Heart (tissue), 3 donors: ENCODE results near the genes FAM200B and TAPT1.

DNA sequence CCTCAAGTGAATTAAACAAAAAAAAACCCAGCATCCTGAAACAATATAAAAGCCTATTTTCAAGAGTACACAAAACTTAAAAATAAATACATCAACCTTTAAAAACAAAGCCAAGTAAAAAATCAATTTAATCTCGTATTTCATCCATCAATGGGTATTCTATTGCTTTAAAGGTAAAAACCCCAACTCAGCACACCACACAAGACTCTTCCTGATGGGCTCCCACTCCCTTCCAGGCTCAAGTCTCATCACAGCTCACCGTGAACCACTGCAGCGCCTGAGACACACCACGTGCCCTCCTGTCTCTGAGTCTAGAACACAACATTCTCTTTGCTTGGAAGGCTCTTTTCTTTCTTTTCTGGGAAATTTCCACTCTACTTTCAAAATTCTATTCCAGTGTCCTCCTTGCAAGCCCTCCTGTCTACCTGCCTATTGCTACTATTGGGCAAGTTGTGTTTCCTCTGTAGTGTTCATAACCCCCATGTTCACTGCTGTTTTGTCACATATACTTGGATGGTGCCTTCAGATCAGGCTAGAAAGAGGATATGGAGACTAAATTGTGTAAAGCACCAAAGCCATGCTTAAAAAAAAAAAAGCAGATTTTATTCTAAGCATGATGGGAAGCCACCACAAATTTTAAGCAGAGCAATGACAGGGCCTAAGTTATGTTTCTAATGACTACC is 31.4 kb downstream of the BOD1L1 start:
- RAMPAGE, long total RNA, 2 experiments = no peak in any of the 2 experiments

- RAMPAGE, long total RNA, 2 experiments = no peak in any of the 2 experiments
Measured at GRCh38 chr4:13601021-13601473, 26.5 kb downstream of the BOD1L1 start.

- RAMPAGE, long total RNA, 2 experiments = no peak in any of the 2 experiments
Measured at GRCh38 chr4:13619743-13620187, 7.8 kb downstream of the BOD1L1 start.

DNA sequence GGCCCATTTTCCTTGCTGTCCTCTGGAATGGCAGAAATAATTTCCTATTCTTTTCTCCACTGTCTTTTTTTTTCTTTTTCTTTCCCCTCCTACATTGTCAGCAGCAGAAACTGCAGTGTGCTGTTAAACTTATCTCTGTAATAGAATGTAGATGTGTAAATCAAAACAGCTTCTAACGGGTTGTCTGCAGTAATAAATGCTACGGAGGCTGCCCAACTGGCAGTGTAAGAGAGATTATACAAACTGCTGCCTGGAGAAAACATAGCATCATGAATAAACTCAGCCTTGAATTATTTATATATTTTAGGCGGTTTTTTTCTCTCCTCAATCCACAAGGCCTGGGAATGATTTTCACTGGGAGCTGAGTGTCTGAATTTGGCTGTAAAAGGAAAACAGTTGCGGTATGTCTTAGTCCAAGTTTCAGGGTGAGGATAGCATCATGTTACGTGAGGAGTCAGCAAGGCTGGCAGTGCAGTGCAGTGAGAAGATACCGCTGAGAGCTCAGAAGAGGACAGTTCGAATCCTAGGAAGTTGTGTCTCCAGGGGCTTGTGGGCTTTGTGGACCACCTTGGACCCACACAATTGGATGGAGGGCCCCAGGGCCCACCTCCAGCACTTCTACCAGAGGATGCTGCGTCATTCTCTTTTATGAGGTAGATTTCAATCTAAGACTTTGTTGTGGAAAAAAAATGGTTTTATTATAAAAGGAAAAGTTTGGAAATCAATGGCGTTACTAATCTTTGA is 291.5 kb upstream of the BOD1L1 start:
- RAMPAGE, long total RNA, 2 experiments = no peak in any of the 2 experiments

GRCh38 chr4:14841594-14842268 is 160.6 kb upstream of the CPEB2 start:
- RAMPAGE, long total RNA, 2 experiments = no peak in any of the 2 experiments

- RAMPAGE, long total RNA, 2 experiments = no peak in any of the 2 experiments
Measured at GRCh38 chr4:14985751-14986196, 16.5 kb upstream of the CPEB2 start.

DNA sequence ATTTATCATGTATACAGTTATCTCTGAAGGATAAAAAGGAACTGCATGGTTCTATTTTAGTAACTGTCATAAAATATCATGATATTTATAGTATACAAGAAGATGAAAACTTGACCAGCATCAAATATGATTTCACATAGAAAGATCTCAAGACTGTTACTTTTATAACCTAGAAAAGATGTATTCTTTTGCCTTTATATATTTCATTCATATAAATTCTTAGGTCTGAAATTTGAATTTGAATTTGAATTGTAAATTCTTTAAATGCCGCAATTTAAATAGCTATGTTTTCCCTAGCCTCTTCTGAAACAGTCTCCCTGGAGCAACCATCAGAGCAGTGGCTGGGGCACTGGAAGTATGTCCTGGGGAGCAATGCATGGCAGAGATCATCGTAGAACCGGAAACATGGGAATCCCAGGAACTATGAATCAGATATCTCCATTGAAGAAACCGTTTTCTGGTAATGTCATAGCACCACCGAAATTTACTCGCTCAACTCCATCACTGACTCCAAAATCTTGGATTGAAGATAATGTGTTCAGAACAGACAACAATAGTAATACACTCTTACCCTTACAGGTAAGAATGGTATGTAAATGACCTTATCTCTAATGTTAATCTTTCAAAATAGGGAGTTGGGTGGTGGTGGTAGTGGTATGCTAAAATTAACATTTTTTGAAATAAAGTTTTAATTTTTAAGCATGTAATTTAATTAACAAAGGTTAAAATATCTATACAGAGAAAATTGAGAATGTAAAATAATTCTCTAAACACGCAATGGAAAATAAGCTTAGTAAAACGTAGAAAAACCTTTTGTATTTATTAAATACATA is 4.9 kb downstream of the CPEB2 start:
- RAMPAGE, long total RNA, 2 experiments = no peak in any of the 2 experiments

DNA sequence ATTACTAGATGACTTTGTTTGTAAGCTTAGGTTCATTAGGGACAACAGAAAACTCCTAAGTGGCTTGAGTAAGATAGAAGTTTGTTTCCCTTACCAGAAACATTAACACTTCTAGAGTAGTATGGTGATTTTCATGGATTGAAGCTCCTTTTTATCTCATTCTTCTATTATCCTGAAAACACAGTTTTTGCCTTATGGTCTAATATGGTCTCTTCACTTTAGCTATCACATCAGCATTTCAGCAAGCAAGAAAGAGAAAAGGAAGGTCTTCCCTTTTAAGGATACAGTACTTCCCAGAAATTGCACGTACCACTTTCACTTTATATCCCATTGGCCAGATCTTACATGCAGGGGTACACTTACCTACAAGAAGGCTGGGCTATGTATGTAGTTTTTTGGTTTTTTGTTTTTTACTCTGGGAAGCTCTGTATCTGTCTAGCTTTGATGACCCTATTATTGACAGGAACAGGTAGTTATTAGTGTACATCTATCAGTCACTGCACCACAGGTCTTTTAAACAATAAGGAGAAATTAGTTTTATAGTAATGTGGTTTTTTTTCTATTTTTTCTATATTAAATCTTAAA is 27.4 kb downstream of the CPEB2 start:
- RAMPAGE, long total RNA, 2 experiments = no peak in any of the 2 experiments

- RAMPAGE, long total RNA, 2 experiments = start-site peak on the plus strand in 2 of 2 experiments, at chr4:15681672-15681879 at its widest, 1,270 to 1,732 reads per replicate
Measured at GRCh38 chr4:15680968-15681912, at the start of gene FAM200B. FAM200B (plus strand) TSS chr4:15681827.

DNA sequence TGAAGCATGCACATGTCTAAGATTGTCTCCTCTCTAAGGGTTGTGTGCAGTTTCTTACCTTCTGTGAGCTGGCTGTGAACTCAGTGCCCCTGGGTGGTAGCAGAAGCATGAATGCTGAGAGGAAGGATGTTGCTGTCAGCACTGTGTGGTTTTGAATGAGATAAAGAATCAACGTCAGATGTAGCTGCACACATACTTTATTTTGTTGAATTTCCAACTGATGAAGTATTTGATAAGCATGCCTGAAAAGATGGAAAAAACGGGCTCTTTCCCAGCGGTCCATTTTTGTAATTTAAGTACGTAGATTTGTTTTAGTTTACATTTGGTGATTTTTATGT is 23.8 kb upstream of the CD38 start:
- RAMPAGE, long total RNA, 2 experiments = no peak in any of the 2 experiments

DNA sequence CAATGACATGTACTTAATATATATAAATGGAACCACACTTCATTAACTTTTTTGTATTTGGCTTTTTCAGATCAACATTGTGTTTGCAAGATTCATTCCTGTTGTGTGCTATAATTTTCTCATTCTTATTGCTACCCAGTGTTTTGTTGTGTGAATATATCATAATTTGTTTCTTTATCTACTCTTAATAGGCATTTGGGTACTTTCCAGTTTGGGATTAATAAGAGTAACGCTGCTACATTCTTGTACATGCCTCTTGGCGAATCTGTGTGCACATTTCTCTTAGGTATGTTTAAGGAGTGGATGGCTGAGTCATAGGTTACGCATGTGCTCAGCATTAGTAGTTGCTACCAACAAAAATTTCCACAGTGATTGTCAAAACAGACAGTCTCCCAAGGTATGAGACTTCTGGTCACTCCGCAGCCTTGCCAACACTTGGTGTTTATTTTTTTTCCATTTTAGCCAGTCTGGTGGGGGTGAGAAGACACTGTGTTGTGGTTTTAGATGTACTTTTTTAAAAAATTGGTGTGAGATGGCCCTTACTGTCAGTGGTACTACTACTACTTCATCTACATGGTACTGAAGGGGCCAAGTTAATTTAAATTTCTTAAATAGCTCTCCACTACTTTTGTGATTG is 44.6 kb downstream of the FGFBP1 start:
- RAMPAGE, long total RNA, 2 experiments = no peak in any of the 2 experiments

DNA sequence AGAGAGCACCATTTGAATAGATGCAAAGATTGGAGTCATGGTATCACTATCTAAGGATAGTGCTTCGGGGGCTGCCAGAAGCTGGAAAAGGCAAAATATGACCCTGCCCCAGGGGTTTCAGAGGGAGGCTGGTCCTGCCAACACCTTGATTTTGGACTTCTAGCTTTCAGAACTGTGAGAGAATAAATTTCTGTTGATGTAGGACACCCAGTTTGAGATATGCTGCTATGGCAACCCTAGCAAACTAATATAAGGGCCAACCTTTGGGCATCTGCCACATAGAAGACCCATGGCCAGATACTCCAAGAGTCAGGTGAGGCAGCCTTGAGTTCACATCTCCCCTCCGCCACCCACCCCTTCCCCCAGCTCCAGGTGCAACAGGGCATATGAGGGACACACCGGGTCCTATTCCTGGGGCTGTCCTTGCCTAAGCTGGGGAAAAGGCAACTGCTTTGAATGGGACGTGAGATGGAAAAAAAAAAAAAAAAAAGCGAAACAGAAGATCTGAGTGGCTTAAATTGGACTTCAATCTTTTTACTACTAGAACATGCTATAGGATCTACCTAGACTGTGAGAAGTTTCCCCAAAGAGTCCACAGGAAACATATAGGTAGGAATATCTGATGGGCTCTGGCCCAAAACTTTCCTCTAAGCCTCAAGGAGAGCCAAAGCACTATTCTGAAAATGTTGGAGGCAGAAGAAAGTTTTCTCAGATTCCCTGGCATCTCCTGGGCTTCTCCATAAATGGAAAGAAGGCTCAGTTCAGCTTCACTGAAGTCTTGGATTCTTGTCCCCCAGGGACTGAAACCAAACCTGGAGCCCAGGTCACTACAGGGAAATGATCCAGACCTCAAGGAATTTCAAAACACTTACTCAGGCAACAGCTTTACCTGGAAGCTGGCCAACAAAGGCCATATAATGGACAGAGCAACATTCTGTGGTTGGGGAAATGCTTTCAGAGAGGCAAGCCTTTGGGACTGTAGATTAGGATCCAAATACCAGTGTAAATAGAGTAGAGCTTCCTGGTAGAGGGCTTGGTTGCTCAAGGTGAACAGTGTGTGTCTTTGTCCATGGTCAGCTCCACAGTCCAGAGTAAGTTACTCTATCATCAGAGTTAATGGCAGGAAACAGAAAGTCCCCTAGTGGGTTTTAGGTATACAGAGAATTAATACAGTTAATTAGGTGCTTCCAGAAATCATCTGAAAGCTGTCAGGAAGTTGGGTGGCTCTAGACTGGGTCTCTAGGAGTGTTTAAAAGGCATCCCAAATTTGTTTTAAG is 56.8 kb upstream of the PROM1 start:
- RAMPAGE, long total RNA, 2 experiments = no peak in any of the 2 experiments

DNA sequence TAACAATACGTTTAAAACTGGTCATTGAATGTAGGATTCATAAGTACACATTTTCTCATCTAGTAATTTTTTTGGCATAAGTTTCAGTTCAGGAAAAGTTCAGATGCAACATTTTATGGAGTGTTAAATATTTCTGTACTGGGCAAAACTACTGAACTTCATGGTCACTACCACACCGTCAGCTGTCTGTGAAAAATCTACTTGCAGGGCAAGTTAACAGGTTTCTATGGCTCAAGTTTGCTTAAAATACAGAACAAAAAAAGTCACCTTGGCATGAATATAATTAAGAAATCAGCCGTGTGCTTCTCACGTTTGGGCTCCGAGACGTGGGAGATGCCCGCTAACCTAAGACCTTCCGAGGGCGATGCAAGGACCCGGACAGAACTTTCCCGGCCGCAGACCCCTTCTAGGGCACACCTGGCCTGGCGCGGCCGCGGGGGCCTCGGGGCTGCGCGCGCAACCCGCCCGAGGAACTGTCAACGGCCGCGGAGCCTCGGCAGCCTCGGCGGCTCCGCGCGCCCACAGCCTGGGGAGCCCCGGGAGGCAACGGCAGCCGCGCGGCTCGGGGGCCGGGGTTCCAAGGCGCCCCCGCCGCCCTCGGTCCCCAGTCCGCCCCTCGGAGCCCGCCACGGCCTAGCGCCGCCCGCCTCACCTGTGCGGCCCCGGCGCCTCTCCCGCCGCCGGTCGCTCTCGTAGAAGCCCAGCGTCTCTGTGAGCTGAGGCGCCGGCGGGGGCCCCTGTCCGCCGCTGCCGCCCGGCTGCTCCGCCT is 480 bp downstream of the TAPT1 start:
- RAMPAGE, long total RNA, 2 experiments = no peak in any of the 2 experiments

- RAMPAGE, long total RNA, 2 experiments = no peak in any of the 2 experiments
Measured at GRCh38 chr4:16226376-16227443, at the start of gene TAPT1. TAPT1 (minus strand) TSS chr4:16226471.

- RAMPAGE, long total RNA, 2 experiments = no peak in any of the 2 experiments
Measured at GRCh38 chr4:16235839-16236854, 9.9 kb upstream of the TAPT1 start.

GRCh38 chr4:16627950-16628565 is 270.4 kb downstream of the LDB2 start:
- RAMPAGE, long total RNA, 2 experiments = no peak in any of the 2 experiments

- RAMPAGE, long total RNA, 2 experiments = no peak in any of the 2 experiments
Measured at GRCh38 chr4:16742461-16742859, 156.0 kb downstream of the LDB2 start.

GRCh38 chr4:16857325-16857973 is 41.0 kb downstream of the LDB2 start:
- RAMPAGE, long total RNA, 2 experiments = no peak in any of the 2 experiments

GRCh38 chr4:16890523-16891207 is 7.8 kb downstream of the LDB2 start:
- RAMPAGE, long total RNA, 2 experiments = no peak in any of the 2 experiments

- RAMPAGE, long total RNA, 2 experiments = no peak in any of the 2 experiments
Measured at GRCh38 chr4:16893397-16893696, 5.1 kb downstream of the LDB2 start.